Helper T cell (primary cell): ENCODE measurements around a stretch of chr2.

- PRO-cap, 2 experiments: no peak in any of the 2 experiments
Observed at GRCh38 chr2:33292862-33293497, 183.5 kb upstream of the RASGRP3 start.

DNA sequence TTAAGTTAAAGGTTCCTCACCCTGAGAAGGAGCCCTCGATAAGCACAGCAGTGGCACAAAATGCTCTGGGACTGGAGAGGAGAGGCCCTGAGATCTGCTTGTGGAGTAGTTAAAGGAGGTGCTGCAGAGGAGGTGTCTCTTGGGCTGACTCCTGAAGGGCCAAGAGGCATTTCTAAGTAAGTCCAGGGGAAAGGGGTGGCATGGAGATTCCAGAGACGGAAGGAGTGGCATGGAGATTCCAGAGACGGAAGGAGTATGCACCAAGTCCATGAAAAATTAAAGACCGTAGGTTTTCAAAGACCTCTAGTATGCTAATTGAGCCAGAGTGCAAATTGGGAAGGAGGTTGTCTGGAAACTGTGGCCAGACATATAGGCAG is 137.9 kb upstream of the RASGRP3 start:
- PRO-cap, 2 experiments: no peak in any of the 2 experiments

- PRO-cap, 2 experiments: no peak in any of the 2 experiments
Observed at GRCh38 chr2:35973711-35974153, 381.8 kb upstream of the CRIM1 start.

DNA sequence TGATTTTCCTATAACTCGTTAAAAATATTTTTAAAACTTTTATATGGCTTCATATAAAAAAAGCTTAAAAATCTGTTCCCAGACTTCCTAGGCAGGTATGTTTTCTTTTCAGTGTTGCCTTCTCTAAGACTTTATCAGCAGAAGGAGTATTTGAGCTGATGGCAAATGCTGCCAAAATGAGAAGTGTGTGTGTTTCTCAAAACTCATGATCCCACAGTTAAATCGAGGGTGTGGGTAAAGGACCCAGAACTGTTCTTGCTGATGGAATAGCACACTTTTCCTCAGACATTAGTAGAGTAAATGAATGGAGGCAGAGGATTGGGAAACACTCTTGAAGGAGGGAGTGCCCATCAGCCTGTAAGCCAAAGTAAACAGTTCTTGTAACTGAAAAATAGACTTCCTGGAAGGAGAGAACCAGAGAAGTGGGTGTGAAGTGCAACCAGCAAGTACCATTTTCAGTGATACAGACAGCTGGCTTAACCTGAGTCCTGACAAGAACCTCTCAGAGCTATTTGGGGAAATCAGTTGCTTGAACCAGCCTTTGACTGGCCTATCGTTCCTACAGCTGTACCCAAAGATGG is 17.5 kb downstream of the CRIM1 start:
- PRO-cap, 2 experiments: no peak in any of the 2 experiments

DNA sequence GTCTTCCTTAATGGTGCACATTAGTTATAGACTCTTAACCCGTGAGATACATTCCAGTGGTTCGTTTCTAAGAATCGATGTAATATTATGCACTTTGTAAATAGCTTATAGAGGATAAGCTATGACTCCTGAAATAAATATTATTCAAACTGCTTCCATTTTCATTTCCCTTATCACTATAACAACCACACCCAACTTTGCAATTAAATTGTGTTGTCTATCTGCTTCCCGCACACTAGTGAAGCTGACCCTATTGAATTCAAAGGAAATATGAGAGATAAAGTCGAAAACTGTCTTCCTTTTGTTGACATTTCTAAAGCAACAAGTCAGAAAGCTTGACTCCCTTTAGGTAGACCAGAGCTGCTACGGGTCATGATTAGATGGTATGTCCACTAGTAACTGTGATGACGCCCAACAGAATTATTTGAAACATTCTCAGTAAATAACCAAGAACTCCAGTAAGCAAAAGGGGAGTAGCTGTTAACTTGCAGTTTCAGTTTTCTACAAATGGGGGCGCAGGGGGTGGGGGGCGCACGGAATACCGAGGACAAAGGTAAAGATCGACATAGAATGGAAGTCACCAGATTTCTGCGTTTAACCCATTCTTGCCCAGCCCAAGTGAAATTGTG is 56.3 kb downstream of the CRIM1 start:
- PRO-cap, 2 experiments: no peak in any of the 2 experiments

GRCh38 chr2:36429098-36429694 is 73.6 kb downstream of the CRIM1 start:
- PRO-cap, 2 experiments: no peak in any of the 2 experiments

DNA sequence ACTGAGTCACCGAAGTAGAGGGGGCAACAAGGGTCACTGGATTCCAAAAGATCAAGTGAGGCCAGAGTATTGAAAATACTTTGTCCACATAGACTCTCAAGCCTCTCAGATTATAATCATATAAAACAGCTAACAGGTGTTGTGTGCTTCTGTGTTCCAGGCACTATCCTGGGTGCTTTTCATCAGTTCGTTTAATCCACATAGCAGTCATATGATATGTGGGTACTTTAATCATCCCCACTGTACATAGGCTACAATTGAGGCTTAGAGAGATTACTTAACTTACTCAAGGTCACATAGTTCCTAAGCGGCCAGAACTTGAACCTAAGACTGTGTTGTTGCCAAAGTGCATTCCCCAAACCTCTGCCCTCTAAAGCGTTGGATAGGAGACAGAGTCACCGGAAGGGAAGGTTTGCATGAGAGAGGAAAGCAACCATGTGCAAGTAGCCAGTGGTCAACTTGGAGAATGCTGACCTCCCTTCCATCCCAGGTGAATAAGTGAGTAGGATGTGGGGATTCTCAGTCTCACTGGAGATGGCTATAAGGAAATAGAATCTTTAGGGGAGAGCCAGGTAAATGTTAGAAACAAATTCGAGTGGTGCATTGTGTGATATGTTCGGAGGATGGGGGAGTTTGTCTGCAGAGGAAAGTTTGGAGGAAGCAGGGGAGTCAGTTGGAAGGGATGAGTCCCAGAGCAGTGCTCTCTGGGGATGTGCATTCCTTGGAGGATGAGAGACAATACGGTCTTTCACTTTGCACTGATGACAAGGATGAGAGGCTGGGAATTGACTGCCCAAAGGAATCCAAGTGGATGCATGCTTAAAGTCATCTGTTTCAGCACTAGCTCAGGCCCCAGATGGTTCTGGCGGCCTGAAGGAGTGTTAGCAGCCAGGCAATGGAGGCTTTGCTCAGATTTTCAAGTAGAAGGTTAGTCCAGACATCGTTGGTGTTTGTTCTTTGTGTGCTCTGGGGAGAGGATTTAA is 99.9 kb downstream of the CRIM1 start:
- PRO-cap, 2 experiments: no peak in any of the 2 experiments

DNA sequence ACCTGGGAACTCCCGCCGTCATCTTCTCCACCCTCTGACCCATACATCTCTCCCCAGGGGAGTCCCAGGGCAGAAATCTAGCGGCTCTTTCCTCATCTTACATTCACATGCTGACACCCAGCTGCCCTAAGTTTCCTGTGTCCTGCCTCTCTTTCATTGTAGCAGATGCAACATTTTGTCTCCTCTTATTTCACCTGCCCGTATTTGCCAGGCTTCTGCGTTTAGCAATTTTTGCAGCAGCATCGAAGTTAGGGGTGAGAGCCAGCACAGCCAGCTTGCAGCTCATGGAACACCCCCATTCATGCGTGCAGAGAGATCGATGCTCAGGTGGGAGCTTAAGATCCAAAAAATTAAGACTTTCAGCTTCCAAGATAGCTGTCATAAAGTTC is 107.9 kb downstream of the CRIM1 start:
- PRO-cap, 2 experiments: no peak in any of the 2 experiments

DNA sequence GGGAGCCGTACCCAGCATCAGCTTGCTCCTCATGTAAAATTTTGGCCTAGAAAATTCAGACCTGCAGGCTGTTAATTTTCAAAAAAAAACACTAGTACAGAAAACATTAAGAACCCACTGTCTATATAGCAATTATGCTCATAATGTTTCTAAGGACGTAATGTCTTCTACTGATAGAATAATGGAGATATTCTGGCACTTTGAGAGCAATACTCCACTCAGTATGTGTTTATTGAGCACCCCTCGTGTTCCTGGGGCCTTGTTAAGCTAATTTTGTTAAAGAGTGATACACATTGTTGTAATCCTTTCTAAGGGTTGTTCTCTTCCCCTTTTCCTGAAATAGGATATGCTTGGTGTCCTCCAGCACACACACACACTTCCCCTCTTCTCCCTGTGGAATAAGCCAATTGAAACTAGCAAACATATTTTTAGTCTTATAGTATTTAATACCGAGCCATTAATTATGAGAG is 114.0 kb downstream of the CRIM1 start:
- PRO-cap, 2 experiments: no peak in any of the 2 experiments

GRCh38 chr2:36478273-36478833 is 119.6 kb downstream of the FEZ2 start:
- PRO-cap, 2 experiments: no peak in any of the 2 experiments

- PRO-cap, 2 experiments: no peak in any of the 2 experiments
Observed at GRCh38 chr2:36530581-36531487, 67.1 kb downstream of the FEZ2 start.

DNA sequence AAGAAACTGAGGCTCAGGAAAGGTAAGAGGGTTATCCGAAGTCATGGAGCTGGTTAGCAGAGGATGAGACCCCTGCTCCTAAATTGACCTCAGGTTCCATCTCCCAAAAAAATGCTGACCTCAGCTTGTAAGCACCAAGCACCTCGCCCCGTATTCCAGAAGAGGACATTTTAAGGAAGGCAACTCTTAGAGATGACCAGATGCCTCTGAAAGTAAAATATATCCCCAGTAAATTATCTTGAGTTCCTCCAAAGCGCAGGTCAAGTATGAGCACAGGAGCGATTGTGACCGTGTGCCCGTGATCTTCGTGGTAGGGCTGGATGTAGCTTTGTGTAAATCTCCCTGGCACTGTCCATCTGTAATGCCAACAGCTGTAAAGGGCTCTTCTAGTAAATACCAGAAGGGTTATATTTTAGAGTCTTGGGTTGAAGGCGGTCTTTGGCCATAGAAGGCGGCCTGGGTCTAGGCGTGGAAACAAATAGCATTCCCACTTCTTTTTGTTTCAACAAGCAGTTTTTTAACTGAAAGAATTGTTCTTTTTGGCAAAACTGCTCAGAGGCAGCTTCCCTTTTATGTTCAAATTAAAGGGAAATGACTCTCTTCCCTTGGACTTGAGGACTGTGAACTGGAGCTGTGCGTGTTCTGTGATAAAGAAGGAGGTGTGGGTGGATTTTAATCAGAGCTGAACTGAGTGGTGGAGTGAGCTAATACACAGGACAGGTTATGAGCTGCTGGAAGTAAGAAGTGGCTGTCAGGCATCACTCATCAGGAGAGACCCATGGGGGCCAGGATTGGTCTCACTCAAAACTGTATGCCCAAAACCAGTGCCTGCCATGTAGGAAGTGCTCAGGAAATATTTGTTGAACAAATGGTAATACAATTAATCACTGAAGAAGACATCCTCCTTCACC is 56.3 kb downstream of the FEZ2 start:
- PRO-cap, 2 experiments: no peak in any of the 2 experiments

DNA sequence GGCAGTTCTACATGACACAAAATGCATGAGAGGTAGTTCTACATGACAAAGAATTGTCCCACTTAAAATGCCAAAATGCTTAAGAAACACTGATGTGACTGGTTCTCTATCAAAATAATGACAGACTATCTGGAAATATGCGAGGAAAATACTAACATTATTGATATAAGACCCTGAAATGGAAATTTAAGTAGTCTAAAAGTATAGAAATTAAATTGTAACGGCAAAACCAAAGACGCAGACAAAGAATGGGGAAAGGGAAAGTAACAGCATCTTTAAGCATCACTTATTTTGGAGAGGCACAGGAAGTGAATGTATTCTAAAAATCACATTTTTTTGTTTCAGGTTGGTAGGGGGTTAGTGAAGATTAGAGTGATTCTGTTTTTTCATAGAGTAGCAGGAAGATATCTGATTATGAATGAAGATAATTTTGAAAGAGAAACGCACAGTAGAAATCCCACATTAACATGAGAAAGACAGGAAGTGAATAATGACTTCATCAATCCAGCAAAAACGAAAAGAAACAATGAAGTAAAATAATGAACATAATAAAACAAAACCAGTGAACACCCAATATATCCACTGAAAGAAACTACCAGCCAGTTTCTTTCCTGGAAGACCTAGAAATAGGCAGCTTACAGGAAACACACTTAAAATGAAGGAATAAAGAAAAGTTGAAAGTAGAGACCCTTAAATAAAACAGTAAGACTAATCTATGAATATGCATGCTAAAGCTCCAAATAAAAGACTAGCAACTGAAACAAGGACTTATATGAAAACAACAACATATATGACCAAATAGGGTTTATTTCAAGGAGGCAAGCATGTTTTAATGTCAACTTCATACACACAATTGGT is 131.2 kb downstream of the STRN start:
- PRO-cap, 2 experiments: no peak in any of the 2 experiments

GRCh38 chr2:36961719-36962219 is 4.6 kb downstream of the STRN start:
- PRO-cap, 2 experiments: no peak in any of the 2 experiments

- PRO-cap, 2 experiments: no peak in any of the 2 experiments
Observed at GRCh38 chr2:37104400-37105213, 20.3 kb downstream of the GPATCH11 start.

DNA sequence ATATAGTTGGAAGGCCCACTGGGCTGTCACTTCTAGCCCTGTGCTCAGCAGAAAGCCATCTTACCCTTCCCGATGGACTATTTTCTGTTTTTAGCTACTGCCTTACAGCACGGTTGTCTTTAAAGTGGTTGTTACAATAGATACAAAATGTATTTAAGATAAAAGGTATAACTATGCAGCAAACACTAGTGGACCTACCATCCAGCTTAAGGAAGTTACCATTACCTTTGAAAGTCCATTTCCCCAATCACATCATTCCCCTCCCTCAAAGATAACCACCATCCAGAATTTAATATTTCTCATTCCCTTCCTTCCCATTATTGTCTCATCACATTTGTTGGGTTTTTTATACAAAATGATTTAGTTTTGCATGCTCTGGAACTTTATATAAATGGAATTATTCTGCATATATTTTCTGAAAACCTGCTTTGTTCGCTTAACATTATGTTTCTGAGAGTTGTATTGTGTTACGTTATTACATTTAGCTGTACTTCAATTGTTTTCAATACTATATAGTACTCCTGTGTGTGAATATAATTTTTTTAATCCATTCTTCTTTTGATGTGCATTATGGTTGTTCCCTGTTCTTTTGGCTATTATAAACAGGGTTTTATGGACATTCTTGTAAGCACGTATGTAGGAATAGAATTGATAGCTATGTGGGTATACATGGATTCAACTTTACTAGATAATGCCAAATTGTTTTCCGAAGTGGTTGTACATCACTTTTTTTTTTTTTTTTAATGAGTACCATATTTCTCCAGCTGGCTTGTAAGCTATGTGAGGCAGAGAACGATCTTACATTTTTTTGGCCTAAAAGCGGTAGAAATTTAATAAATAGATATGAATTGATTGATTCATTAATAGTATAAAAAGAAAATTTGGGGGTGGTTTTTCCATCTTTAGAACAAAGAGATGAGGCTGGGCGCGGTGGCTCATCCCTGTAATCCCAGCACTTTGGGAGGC is 21.8 kb downstream of the GPATCH11 start:
- PRO-cap, 2 experiments: no peak in any of the 2 experiments

DNA sequence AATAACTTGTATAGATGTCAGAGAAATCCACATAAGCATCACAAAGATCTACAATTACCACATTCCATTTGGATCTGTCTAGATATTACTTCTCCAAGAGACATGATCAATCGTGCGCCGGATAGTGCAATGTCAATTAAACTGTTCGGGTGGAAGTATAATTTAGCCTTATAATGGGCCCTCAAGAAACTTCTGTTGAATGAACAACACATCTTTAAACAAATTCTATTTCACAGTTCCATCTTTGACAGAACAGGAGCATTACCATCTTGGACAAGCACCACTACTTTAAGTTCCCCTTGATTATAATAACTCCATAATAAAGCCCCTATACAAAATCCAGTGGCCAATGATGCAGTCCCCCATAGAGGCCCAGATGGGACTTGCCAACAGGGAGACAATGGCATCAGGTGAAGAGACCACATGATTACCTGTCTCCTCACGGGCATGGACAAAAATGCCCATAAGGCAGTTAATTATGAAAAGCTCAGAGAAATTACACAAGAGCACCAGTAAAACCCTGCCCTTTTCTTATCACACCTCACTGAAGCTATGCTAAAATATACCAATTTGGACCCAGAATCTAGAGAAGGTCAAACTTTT is 28.3 kb downstream of the EIF2AK2 start:
- PRO-cap, 2 experiments: no peak in any of the 2 experiments

DNA sequence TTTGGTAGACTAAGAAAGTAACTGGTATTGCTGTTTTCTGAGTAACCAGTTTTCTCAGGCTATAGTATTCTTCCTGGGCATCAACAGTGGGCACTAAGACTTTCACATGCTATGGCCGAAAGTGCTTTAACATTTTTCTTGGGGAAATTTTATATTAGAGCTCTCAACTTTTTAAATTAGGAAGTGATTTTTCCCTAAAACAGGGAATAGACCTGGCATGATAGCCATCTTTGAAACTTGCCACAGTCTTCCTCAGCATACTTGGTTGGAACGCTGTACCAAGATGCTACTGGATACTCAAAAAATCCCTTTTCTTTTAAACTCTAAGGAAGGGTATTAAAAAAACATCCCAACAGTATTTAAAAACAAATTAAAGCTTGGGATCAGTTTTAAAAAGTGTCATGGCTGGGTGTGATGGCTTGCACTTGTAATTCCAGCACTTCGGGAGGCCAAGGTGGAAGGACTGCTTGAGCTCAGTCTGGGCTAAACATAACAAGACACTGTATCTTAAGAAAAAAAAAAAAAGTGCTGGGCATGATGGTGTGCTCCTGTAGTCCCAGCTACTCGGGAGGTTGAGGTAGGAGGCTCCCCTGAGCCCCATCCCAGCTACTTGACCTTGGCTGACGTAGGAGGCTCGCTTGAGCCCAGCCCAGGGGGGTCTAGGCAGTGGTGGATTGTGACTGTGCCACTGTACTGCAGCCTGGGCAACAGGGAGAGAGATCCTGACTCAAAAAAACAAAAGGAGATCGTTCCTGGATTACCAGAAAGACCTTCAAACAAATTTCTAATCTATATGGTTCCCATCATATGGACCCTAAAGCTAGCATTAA is 4.1 kb downstream of the CEBPZOS start:
- PRO-cap, 2 experiments: no peak in any of the 2 experiments

DNA sequence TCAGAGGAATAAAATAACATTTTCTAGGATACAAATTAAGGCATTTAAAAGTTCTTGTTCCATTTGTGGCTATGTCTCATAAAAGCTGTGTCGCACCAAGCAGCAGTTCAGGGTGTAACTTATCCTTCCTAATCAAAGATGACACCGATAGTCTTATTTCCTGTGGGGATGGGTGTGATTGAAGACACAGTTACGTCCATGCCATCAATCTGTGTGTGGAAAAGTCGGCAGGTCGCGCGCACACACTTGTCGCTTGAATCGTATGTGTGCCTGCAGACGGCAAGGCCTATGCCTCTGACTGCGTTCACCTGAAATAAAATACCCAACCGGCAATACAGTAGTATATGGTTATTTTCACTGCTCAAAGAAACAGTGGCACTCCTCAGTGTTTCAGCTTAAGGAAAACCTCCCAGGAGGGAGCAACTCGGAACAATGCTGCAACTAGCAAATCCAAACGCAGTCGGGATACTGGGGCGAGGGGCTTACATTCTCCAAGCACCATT is 894 bp downstream of the PRKD3 start:
- PRO-cap, 2 experiments: peak in 2 of 2 experiments; most common plus-strand start position 243 of the sequence (in 1); most common minus-strand start position 116 of the sequence (in 2)

DNA sequence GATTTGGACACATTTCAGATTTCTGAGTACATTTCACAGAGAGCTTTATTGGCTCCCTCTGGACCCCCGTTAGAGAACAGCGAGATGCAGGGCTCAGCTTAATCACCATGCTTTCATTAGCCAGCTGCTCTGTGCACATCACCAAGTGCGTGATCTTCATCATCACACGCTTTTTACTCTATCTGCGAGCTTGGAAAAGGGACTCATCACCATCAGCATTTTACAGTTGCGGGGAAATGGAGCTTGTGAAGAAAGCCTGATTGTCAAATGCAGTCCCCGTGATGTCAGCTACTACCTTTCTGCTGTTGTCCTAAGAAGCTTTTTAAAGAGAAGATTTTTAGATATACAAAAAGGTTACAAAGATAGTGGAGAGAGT is 88.5 kb downstream of the CDC42EP3 start:
- PRO-cap, 2 experiments: no peak in any of the 2 experiments